Skeletal muscle tissue (tissue), 7 donors: ENCODE data around the gene AFF3.

GRCh38 chr2:99850007-99850467 is 292.4 kb downstream of the AFF3 start:
- PRO-cap, 3 experiments: no peak in any of the 3 experiments
- RAMPAGE, long total RNA: no peak
- RRBS, 2 experiments: no CpG with 5 or more reads among the region's 3 CpGs

DNA sequence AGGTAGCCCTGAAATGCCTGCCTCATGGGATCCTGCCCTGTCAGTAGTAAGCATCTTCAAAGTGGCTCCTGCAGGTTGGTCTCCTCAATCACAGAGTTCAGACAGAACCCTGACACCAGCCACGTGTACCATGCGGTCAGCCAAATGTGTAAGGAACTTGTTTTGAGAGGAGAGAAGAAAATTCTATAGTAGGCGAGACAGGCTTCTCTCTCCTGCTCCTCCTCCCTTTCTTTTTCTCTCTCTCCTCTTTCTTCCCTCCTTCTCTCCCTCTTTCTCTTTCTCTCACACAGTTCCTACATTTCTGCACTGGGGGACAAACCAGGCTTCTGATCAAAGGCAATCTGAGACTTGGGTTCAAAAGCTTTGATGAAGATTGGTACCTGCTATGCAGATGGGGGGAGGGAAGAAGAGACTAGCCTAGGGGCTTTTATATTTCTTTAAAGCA is 212.1 kb downstream of the AFF3 start:
- PRO-cap, 3 experiments: no peak in any of the 3 experiments
- RAMPAGE, long total RNA: no peak
- RRBS, 2 experiments: no CpG with 5 or more reads among the region's 3 CpGs

GRCh38 chr2:99971179-99971620 is 171.2 kb downstream of the AFF3 start:
- PRO-cap, 3 experiments: no peak in any of the 3 experiments
- RAMPAGE, long total RNA: no peak
- RRBS, 2 experiments: no CpG with 5 or more reads among the region's 4 CpGs

DNA sequence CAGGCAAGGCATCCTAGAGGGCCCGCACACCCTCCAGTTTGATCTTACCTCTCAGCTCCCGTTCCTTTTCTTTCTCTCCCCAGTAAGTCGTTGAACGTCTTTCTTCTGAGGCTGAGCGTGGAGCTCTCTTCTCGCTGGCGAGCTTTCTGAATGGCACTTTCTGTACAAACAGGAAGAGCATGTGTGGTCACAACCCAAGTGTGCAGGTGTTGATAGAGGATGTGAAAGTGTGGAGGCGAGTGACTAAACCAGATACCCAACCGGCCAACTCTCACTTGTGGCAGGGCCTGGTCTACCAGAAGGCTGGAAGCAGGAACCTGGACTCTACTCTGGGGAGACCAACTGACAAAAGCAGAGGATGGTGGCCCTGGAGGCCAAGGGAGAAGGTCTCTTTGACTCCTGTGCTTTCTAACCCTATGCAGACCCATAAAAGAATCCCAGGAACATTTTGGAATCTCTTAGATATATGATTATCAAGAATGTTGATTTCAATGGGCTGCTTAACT is at the start of gene AFF3:
Gene AFF3, minus strand, starts transcription at position 155 of the 506 bp plus-strand sequence.
- PRO-cap, 3 experiments: no peak in any of the 3 experiments
- RAMPAGE, long total RNA: no peak
- RRBS, 2 experiments: no CpG with 5 or more reads among the region's 9 CpGs

DNA sequence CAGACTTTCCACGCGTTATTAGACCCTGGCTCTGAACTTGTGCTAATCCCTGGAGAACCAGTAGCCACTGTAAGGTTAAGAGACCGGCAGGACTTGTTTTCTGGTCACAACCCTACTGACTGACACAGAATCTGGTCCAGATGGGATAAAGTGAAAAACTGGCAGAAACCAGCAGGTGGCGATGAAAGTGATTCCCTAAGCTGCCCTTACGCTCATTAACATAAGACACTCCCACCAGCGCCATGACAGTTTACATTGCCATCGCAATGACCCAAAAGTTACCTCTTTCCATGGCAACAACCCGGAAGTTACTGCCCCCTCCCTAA is 35.6 kb upstream of the AFF3 start:
- PRO-cap, 3 experiments: no peak in any of the 3 experiments
- RAMPAGE, long total RNA: no peak
- RRBS, 2 experiments: no CpG with 5 or more reads among the region's 8 CpGs

GRCh38 chr2:100279487-100280302 is 42.6 kb downstream of the LONRF2 start:
- PRO-cap, 3 experiments: no peak in any of the 3 experiments
- RAMPAGE, long total RNA: no peak
- RRBS, 2 experiments: no CpG with 5 or more reads among the region's 8 CpGs

- PRO-cap, 3 experiments: no peak in any of the 3 experiments
- RAMPAGE, long total RNA: no peak
- RRBS, 2 experiments: no CpG with 5 or more reads among the region's 20 CpGs
These were observed 38.4 kb downstream of the LONRF2 start for GRCh38 chr2:100283691-100284552.

GRCh38 chr2:100321171-100321921 is 955 bp downstream of the LONRF2 start:
- PRO-cap, 3 experiments: peak in 1 of 3 experiments; most common plus-strand start chr2:100321502 (in 1)
- RAMPAGE, long total RNA: no peak
- RRBS, 2 experiments: 2 to 3% methylated on average over 48 of the region's 87 CpGs

GRCh38 chr2:100780610-100781195 is 39.2 kb upstream of the NPAS2 start:
- PRO-cap, 3 experiments: no peak in any of the 3 experiments
- RAMPAGE, long total RNA: no peak
- RRBS, 2 experiments: no CpG with 5 or more reads among the region's 7 CpGs

DNA sequence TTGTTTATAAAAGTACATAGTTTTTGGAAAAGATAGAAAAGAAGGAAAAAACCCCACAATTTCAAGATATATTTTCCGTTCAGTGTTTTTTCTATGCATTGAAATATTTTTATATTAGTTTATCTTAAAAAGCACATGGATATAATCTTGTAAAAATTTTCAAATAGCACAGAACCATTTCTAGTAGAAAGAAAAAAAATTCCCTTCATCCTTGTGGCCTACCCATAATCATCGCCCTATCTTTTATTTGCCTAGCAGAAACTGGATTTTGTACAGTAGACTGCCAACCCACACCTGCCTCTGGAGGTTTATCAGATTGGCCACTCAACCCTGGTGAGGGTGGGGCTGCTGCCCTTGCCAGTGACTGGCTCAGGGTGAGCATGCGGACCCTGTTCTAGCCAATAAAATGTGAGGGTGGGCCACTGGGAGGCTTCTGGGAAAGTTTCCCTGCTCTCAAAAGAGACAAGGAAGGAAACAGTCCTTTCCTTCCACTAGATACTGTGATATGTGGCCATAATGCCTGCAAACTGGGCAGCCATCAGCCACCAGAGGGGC is 5.4 kb downstream of the NPAS2 start:
- PRO-cap, 3 experiments: no peak in any of the 3 experiments
- RAMPAGE, long total RNA: no peak
- RRBS, 2 experiments: no CpG with 5 or more reads among the region's 3 CpGs

GRCh38 chr2:100883328-100883558 is 63.3 kb downstream of the NPAS2 start:
- PRO-cap, 3 experiments: no peak in any of the 3 experiments
- RAMPAGE, long total RNA: no peak
- RRBS, 2 experiments: no CpG with 5 or more reads among the region's 2 CpGs

DNA sequence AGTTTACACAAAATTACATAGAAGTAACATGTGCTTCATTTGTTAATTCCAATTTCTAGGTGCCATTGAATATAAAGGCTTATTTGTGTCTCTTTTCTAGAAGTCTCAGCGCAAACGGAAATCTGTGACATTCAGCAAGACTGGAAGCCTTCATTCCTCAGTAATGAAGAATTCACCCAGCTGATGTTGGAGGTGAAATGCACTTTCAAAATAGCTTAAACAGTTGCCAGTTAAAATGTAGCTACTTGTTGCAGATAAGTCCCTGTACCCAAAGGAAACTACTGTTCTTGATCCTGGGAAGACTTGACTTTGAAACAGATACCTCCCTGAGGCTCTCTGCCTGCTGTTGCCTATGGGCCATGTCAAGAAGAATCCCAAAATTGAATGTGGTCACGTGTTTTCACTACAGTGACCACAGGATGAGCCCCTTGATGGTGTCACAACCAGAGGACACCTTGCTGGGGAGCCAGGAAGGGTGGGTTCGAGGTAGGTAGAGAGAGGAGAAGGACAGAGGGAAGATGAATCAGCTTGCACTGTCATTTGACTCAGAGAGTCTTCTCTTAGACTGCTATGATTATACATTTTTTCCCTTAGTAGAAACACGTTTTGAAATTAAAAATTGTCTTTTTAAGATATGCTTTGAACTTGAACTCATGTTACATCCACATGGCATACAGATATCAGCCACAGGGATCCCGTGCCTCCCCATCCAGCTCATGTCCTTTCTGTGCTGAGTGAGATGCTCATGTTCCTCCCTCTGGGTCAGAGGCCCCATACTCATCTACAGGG is 69.1 kb upstream of the RPL31 start:
- PRO-cap, 3 experiments: no peak in any of the 3 experiments
- RAMPAGE, long total RNA: no peak
- RRBS, 2 experiments: no CpG with 5 or more reads among the region's 6 CpGs

- PRO-cap, 3 experiments: no peak in any of the 3 experiments
- RAMPAGE, long total RNA: no peak
- RRBS, 2 experiments: no CpG with 5 or more reads among the region's 7 CpGs
These were observed 3.6 kb downstream of the RPL31 start for GRCh38 chr2:101005624-101006187.

DNA sequence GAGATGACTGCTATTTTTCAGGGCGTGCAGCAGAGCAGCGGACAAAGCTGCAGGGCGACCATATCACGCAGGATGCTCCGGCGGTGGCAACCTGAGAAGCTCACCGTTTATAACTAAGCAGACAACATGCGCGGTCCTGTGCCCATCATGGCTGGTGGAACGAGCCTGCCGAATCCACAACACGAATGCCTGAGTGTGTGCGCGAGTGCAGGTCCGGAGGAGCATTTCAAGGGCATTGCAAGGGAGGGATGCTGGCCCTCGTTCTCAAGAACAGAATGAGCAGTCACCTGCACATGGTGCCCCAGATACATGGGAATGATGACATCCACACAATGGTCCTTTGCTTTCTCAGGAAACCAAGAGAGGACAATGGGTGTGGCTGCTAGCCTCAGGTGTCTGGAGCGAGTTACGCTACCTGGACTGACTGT is 39.9 kb downstream of the TBC1D8 start:
- PRO-cap, 3 experiments: peak in 1 of 3 experiments; most common plus-strand start position 351 of the sequence (in 1); most common minus-strand start position 187 of the sequence (in 1)
- RAMPAGE, long total RNA: no peak
- RRBS, 2 experiments: no CpG with 5 or more reads among the region's 18 CpGs

- PRO-cap, 3 experiments: peak in 2 of 3 experiments; most common plus-strand start chr2:101150772 (in 2); most common minus-strand start chr2:101150696 (in 2)
- RAMPAGE, long total RNA: no peak
- RRBS, 2 experiments: 2% methylated on average over 34 to 46 of the region's 97 CpGs
These were observed 485 bp downstream of the TBC1D8 start for GRCh38 chr2:101150466-101151328.

DNA sequence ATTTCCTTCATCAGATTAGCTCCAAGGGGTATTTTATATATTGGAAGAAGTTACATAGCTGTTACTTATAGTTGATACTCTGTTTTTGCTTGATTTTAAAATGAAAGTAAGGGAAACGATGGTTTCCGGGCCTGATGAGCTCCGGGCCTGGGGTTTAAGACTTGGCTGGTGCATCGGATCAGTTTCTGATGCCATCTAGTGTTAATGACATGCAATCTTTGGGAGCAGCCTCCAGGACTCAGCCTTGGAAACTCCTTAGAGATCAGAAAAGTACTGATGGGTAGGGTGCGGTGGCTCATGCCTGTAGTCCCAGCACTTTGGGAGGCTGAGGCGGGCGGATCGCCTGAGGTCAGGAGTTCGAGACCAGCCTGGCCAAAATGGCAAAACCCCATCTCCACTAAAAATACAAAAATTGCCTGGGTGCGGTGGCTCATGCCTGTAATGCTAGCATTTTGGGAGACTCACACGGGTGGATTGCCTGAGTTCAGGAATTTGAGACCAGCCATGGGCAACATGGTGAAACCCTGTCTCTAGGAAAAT is 47.1 kb upstream of the CNOT11 start:
- PRO-cap, 3 experiments: no peak in any of the 3 experiments
- RAMPAGE, long total RNA: no peak
- RRBS, 2 experiments: no CpG with 5 or more reads among the region's 11 CpGs

DNA sequence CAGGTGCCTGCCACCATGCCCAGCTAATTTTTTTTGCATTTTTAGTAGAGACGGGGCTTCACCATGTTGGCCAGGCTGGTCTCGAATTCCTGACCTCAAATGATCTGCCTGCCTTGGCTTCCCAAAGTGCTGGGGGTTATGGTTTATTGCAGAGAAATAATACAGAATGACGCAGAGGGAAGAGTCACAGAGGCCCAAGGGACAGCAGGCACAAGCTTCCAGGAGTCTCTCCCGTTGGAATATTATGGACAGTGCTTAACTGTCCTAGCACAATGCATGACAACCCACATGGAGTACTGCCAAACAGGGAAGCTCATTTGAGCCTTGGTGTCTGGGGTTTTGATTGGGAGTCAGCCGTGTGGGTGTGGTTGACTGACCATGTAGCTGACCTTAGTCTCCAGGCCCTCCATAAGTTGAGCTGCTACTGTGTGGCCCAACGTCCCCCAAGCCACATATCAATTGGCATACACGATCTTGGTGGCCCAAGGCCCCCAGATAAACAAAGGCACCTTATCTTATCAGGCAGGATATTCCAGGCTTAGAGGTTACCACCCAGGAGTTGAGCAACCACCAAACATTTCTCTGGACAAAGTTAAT is 45.4 kb upstream of the CNOT11 start:
- PRO-cap, 3 experiments: no peak in any of the 3 experiments
- RAMPAGE, long total RNA: no peak
- RRBS, 2 experiments: no CpG with 5 or more reads among the region's 7 CpGs

- PRO-cap, 3 experiments: peak in 1 of 3 experiments; most common minus-strand start chr2:101736933 (in 1)
- RAMPAGE, long total RNA: no peak
- RRBS, 2 experiments: no CpG with 5 or more reads among the region's 2 CpGs
These were observed 39.3 kb downstream of the MAP4K4 start for GRCh38 chr2:101736810-101737287.

GRCh38 chr2:101766335-101766719 is 68.8 kb downstream of the MAP4K4 start:
- PRO-cap, 3 experiments: no peak in any of the 3 experiments
- RAMPAGE, long total RNA: no peak
- RRBS, 2 experiments: no CpG with 5 or more reads among the region's 2 CpGs

- PRO-cap, 3 experiments: no peak in any of the 3 experiments
- RAMPAGE, long total RNA: no peak
- RRBS, 2 experiments: no CpG with 5 or more reads among the region's 7 CpGs
These were observed 115.8 kb upstream of the IL1R2 start for GRCh38 chr2:101875772-101876521.